Thoracic aorta (tissue), 1 donor: Measurements from ENCODE around the gene COL18A1.

DNA sequence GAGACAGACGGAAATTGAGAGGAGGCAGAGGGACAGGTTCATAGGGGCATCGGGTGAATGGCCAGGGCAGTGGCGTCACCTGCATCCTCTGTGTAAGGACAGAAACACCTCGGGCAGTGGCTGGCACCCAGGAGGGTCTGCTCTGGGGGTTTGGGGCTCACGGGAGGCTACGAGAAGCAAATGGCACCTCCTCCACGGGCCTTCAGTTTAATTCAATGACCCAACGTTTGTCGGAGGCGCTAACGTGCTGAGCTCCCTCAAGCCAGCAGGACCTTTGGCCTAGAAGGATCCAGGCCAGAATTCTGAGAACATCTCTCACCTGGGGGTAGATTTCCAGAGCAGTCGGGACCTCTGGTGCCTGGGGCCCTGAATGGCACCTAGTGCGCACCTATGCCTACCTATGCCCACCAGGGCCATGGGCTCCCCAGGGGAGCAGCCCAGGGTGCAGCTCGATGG lies 20.6 kb upstream of the PTTG1IP start:
- RAMPAGE, long total RNA = no peak

DNA sequence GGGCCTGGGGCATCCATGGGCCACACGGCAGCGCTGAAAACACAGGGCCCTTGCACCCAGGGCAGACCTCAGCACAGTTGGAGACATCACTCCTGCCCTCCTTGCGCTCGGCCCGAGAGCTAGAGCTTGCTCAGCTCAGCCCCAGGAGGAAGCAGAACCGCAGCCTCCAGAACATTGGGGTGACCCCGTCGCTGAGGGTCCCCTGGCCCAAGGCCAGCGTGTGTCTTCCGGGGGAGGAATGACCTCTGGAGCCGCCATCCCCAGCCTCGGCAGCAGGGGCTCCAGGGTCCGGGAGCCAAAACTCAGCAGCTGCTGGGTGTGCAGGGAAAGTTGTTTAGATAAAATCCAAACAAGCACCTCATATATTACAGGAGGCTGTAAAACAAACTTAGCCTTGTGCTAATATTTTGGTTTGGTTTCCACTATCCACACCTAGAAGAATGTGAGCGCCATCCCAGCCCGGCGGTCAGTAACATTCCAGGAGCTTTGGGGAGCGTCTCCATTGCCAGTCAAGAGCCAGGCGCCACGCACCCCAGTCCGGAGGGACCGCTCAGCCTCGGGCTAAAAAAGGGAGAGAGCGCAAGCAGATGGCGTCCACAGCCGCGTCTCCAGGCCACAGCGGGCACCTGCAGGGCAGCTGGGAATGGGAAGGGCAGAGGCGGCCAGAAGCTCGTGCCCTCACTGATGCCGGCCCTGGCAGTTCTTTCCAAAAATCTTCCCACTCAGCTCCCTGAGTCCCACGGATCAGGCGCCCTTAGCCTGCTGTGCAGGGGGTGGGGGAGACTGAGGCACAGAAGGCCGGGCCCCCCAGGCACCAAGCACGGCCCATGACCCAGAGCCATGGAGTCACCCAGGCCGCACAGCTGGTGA lies 51.9 kb downstream of the SLX9 start:
- RAMPAGE, long total RNA = no peak

DNA sequence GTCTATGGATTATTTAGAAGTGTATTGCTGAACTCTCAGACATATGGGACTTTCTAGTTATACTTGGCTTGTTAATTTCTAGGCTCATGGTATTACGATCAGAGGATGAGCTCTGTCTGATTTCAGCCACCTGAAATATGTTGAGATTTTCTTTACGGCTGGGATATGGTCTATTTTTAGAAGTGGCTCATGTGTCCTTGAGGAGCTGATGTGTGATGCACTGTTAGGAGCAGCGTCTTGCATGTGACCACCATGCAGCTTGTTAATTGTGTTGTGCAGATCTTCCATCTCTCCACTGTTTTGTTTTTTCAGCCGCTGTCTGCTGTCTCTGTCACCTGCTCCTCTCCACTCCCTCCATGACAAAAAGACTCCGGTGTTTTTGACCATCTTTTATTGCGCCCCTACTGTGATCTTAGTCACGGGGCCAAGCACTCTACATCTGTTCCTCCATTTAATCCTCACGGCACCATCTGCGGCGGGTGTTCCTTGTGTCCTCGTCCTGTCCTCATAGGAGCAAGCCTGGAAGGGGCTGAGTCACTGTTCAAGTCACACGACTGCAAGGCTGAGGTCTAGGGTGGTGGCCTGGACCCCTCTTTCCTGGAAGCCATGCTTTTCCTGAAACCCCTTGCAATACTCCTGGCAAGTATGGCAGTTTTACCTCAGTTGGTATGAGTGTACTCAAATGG lies 51.8 kb downstream of the ADARB1 start:
- RAMPAGE, long total RNA = no peak

DNA sequence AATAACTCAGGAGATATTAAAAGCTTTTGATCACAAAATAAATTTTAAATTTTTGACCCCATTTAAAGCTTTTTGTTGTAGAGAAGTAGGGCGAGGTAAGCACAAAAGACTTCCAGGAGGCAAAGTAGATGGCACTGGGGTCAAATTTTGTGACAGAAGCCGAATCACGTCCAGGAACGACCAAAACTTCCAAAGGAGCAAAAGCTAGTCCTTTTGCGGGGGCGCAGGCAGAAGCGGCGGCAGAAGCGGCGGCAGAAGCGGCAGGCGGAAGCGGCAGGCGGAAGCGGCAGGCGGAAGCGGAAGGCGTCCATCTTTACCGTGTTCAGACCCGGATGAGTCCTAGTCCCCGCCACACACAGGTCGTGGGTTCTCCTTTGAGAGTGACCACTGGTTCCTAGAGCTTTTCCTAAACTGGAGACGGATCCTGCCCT lies 53.7 kb downstream of the POFUT2 start:
- RAMPAGE, long total RNA = no peak

DNA sequence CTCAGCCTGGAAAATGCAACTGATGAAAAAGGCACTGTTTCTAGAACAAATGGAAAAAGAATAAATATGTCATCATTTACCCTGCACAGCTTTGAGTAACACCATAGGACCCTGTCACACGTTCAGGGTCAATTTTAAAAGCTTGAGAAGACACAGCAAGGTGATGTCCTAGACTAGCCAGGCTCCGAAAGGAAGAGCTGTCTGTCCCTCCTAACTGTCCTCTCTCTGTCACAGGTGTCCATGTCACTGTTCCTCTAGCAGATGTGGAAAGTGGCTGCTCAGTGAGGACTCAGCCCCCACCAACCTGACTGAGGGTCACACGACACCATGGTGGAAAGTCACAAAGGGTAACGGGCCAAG lies 23.7 kb downstream of the POFUT2 start:
- RAMPAGE, long total RNA = no peak

DNA sequence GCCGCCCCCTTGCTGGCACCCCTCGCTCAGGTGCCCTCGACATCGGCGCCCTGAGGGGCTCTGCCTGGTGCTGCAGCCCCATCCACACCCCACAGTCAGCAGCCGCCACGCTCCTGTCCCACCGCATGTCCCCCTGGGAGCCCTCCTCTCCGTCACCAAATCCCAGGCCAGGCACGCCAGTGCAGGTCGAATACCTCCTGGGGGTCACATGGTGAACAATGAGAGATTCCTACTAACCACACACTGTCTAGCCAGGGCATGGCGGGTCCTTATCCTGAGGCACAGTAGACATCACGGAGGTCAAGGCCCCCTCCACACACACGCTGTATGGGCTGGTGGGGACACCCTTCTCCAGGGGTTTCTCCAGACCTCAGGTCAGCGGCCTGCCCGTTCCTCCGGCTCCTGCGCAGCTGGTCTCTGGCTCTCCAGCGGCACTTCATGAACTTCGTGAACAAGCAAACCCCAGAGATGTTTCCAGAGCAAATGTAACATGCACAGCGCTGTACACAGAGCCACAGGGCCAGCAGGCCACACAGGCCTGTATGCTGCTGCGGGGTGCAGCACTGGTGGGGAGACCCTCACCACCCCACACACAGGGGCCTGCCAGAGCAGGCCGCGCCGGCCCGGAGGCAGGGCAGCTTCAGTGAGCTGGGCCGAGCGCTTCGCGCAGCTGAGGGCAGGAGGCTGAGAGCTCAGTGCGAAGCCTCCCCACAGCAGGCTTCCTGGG lies 21.7 kb downstream of the POFUT2 start:
- RAMPAGE, long total RNA = no peak

DNA sequence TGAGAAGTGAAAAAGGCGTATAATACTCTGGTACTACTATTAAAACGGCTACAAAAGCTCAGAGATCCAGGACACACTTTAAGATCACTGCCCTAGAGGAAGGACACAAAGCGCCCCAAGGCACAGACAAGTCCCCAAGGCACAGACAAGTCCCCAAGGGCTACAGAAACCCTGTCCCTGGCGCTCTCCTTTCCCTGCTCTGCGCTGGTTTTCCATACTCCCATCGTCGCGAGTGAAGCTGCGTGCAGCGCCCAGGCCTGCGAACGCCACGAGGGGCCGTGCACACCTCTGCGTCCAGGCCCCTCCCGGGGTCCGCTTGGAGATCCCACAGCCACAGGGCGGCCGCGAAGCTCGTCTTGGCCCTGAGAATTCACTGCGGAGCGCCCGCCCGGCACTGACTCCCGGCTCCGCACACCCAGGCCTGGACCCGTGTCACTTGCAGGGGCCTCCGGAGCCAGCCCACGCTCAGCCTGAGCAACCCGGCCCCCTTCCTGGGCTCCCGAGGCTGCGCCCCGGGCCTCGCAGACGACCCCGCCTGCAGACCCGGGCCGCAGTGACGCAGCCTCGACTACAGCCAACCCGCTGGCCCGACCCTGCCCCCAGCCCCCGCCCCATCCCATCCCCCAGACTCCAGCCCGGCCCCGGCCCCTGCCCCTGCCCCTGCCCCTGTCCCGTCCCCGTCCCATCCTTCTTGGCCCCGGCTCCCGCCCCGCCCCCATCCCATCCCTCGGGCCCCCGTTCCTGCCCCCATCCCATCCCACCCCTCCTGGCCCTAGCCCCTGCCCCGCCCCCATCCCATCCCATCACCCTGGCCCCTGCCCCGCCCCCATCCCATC lies 924 bp downstream of the POFUT2 start:
- RAMPAGE, long total RNA = no peak

GRCh38 chr21:45309062-45309960 lies 21.6 kb upstream of the POFUT2 start:
- RAMPAGE, long total RNA = no peak

DNA sequence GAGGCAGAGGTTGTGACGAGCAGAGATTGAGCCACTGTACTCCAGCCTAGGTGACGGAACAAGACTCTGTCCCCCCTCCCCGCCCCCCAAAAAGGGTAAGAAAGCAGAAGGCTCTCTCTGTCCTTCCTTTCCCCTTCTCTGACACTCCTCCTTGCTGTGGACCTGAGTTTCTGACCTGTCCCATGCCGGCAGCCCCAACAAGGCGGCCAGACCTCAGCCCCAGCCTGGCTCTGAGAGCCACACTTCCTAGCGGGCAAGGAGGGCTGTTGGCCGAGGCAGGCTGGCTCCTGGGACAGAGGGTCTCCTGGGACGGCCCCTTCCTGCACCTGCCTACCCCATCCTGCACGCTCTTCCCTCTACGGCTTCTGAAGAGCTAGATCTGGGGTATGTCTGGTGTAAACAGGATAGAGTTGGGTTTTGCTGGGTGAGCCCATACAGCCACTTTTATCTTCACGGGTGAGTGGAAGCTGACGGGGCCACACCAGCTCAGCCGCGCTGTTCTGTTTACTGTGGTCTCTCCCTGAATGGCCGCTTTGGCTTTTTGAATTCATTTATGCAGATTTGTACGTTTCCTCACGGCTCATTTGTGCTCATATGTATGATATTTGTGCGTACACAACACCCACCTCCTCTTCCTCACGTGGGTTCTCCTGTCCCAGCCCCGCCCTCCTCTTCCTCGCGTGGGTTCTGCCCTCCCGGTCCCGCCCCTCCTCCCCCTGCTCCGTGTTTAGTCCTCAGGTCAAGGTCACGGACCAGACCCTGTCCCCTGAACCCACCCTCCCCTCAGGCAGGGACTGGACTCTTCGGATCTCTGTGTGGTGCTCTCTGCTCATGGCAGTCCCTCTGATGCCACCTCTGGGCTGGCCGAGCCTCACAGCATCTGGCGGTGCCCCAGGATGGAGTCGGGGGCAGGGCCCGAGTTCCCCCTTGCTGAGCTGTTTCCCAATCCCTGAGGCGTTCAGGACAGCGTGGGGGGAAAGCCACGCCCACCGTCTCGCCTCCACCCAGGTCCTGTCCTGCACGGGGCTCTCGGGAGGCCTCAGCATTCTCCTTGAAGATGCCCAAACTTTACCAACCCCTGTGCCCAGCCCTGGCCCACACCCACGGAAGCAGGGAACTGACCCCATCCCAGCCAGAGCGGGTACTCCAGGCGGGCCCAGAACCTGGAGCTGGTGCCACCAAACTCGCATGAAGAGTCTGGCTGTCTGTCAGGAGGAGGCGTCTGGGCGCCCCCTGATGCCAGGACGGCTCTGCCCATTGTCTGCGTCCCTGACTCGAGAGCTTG lies 34.8 kb upstream of the POFUT2 start:
- RAMPAGE, long total RNA = no peak

DNA sequence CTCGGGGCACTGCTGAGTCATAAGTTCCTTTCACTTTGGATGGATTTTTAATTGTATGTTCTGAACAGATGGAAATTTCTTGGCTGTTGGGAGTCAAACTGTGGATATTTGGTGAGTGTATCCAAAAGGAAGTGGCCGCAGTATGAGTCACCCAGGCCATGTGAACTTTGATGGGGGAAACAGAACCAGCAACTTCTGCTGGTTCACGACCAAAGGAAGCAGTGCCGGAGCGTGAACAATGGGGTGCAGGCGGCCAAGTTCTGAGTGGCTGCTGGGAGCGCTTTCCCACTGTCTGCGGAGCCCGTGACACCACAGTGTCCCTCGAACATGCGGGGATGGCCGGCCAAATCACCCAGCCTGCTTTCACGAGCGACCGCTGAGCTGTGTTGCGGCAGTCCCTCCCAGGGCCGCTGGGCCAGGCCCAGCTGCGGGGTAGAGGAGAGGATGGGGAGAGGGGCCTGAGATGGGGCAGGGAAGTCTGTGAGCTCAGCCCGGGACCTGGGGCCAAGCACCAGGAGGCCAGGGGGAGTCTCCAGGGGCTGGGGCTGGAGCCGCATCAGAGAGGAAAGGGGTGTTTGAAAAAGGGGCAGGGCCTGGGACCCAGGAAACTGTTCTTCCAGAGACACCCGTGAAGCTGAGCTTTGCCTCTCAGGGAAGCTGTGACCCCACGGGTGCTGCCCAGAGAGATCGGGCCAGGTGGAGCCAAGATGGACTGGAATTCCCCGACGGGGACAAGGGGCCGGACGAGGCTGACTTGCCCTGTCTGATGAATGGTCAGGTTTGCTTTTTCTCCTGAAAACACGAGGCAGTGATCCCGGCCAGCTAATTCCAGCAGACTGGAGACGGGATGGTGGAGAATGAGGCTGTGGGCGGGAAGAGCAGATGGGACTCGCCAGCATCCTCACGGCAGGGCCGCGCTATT lies 40.6 kb upstream of the COL18A1 start:
- RAMPAGE, long total RNA = no peak

DNA sequence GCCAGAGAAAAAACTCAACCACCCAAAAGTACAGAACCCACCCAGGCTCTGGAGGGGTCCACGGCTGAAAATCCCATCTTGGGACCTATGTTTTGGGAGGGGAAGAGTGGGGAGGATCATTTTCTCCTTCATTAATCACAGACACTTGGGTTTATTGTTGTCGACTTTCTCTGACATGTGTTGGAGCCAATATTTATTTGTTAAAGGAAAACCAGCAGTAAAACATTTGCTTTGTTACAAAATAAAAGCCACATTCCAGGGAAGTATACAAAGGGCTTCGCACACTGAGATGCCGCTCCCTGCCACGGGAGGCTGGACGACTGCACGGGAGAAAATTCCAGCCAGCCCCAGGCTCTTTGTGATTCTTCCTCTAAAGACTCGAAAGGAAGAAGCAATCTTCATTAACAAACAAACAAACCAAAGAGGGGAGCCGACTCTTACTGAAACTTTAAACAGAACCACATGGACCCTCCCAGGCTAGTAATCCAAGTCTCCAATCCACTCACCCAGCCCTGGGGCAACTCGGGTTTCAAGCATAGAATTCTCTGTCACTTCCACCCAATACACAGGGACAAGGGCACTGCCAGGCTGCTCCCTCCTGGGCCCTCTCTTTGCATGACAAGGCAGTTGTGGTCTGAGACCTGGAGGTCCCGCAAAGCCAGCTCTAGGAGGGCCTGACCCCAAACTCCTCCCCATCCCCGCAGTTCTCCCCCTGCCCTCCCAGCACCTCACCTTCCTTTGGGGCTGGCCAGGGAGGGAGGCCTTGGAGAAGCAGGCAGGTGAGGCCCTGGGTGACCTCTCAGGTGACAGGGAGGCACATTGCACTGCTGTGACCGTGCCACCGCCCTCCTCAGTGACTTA lies 26.7 kb upstream of the COL18A1 start:
- RAMPAGE, long total RNA = no peak

GRCh38 chr21:45404549-45405326 lies at the start of gene COL18A1:
COL18A1 (plus strand) TSS chr21:45405165.
- RAMPAGE, long total RNA = start-site peak on the minus strand at chr21:45404897-45404943, 7 reads

GRCh38 chr21:45430859-45431462 lies 26.0 kb downstream of the COL18A1 start:
- RAMPAGE, long total RNA = no peak

- RAMPAGE, long total RNA = no peak
Measured at GRCh38 chr21:45440609-45441301, 35.8 kb downstream of the COL18A1 start.

DNA sequence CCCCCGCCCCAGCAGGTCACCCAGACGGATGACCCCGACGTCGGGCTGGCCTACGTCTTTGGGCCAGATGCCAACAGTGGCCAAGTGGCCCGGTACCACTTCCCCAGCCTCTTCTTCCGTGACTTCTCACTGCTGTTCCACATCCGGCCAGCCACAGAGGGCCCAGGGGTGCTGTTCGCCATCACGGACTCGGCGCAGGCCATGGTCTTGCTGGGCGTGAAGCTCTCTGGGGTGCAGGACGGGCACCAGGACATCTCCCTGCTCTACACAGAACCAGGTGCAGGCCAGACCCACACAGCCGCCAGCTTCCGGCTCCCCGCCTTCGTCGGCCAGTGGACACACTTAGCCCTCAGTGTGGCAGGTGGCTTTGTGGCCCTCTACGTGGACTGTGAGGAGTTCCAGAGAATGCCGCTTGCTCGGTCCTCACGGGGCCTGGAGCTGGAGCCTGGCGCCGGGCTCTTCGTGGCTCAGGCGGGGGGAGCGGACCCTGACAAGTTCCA lies 63.4 kb downstream of the COL18A1 start:
- RAMPAGE, long total RNA = no peak

DNA sequence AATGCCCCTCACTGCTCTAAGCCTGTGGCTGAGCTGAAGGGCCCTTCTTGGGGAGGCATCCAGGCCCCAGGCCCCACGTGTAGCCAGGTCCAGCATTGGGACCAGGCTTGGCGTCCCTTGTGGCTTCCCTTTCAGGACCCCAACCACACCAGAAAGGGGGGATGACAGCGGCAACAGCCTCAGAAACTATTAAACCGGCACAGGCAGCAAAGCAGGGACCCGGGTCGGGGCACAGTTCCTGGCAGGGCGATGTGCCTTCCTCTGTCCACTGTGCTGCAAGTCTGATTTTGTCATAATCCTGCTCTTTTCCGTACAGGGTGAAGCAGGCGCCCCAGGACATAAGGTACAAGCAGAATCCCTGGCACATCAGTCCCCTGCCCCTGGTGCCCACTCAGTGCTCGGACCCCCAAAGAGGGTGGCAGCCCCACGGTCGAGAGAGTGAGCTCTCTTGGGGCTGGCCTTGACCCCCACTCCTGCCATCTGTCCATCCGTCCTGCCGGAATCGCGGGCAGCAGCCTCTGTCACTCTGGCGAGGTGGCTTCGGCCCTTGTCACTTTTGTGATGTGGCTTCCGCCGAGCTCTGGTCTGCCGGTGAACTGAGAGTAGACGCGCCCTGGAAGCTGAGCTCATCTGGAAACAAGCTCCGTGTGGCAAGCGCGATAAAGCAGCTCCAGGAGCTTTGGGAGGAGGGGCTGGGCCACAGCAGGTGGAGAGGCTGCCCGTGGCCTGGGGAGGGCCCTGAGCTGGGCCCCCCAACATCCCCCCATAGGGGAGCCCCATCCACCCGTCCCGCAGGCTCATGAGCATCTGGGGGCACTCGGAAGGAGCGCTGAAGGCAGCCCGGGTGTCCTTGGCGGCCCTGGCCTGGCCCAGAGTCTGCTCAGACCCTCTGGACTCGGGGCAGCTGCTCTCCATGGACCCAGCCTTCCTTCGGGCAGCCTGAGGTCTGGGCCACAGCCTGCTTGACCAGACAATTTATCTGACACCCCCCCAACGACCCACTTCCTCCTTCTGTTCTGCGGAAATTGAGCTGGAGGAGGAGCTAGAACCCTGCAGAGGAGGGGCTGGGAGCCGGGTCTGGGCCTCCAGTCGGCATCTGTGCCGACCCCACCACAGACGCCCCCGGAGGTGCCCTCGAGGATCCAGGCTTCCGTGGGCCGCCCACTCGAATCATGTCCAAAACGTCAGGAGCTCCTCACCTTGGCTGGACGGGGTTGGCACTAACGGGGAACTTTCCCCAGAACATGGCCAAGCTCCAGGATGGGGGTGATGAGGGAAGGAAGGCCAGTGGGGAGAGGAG lies 59.3 kb downstream of the SLC19A1 start:
- RAMPAGE, long total RNA = no peak

- RAMPAGE, long total RNA = no peak
Measured at GRCh38 chr21:45486695-45487058, 55.6 kb downstream of the SLC19A1 start.

DNA sequence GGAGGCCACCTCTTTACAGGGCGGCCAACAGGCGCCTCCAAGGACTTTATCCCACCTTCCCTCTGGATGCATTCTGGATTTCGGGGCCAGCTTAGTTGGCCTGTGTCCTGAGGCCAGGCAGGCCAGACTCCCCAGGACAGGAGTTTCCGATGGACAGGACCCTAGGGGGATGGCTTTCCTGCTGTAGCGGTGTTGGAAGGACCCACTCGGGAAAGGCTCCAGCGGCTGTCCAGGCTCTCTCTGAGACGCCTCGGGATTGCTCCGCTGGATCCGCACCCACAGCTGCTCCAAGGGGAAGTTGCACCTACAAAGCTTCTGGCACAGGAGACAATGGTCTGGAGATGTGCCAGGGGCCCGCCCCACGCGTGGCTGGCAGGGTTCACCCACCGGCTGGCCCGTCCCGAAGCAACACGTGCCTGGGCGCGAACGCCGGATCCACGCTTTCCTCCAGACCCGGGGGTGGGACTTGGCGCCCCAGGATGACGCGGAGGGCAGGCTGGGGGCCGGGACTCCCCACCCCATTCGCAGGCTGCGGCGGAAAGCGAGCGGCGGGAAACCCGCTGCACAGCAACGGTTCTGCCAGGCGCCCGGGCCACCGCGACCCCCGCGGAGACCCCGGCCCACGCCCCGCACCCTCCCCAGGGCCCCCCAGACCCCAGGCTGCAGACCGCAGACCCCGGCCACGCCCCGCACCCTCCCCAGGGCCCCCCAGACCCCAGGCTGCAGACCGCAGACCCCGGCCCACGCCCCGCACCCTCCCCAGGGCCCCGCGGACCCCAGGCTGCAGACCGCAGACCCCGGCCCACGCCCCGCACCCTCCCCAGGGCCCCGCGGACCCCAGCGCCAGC lies 616 bp downstream of the SLC19A1 start:
- RAMPAGE, long total RNA = no peak

GRCh38 chr21:45573401-45574009 lies 31.3 kb upstream of the SLC19A1 start:
- RAMPAGE, long total RNA = no peak

GRCh38 chr21:45631897-45632441 lies 11.6 kb upstream of the PCBP3 start:
- RAMPAGE, long total RNA = no peak